Endothelial cell of umbilical vein (primary cell): ENCODE measurements around a stretch of chr11.

- PRO-cap = no peak
CAGE:
- cytosol, long polyA minus RNA = no peak
- cytosol, long polyA plus RNA = no peak
- long polyA plus RNA = no peak
- nucleus, long polyA minus RNA = no peak
- nucleus, long polyA plus RNA = no peak
Observed at GRCh38 chr11:95336844-95338069, 106.3 kb upstream of the SESN3 start.

- PRO-cap = no peak
CAGE:
- cytosol, long polyA minus RNA = no peak
- cytosol, long polyA plus RNA = no peak
- long polyA plus RNA = no peak
- nucleus, long polyA minus RNA = no peak
- nucleus, long polyA plus RNA = no peak
Observed at GRCh38 chr11:95512546-95512932, 277.0 kb downstream of the FAM76B start.

- PRO-cap = no peak
CAGE:
- cytosol, long polyA minus RNA = no peak
- cytosol, long polyA plus RNA = no peak
- long polyA plus RNA = no peak
- nucleus, long polyA minus RNA = no peak
- nucleus, long polyA plus RNA = no peak
Observed at GRCh38 chr11:95674646-95675058, 114.9 kb downstream of the FAM76B start.

- PRO-cap = no peak
CAGE:
- cytosol, long polyA minus RNA = no peak
- cytosol, long polyA plus RNA = no peak
- long polyA plus RNA = no peak
- nucleus, long polyA minus RNA = no peak
- nucleus, long polyA plus RNA = no peak
Observed at GRCh38 chr11:95682693-95683025, 106.9 kb downstream of the FAM76B start.

DNA sequence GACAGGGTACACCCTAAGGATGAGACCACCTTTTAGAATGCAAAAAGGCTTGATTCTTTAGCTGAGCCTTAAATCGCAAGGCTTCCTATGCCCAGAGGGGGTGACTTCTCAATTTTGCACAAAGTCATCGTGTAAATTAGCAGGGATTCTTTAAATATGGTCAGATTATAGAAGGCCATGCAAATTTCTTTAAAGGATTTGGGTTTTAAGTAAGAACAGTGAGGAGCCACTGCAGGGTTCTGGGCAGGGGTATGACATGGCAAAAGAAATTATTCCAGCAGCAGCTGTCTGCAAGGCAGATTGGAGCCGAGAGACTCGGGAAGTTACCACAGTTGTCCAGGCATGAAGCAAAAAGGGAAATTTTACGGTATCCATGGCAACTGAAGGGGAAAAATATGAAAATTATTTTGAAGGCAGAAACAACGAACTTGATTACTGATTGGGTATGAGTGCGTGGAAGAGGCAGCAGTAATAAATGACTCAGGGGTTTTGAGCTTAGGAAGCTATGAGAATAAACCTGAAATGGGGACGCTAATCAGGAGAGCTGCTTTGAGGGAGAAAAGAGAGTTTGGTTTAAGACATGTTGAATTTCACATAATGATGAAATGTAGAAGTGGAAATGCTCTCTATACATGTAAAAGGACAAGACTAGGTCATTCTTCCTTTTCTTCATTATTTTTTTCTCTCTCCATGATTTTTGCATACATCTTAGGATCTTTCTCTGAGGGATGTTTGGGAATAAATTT, 91.6 kb downstream of the FAM76B start:
- PRO-cap = no peak
CAGE:
- cytosol, long polyA minus RNA = no peak
- cytosol, long polyA plus RNA = no peak
- long polyA plus RNA = no peak
- nucleus, long polyA minus RNA = no peak
- nucleus, long polyA plus RNA = no peak

- PRO-cap = no peak
CAGE:
- cytosol, long polyA minus RNA = no peak
- cytosol, long polyA plus RNA = no peak
- long polyA plus RNA = no peak
- nucleus, long polyA minus RNA = no peak
- nucleus, long polyA plus RNA = no peak
Observed at GRCh38 chr11:95794139-95794691, 3.9 kb downstream of the CEP57 start.

DNA sequence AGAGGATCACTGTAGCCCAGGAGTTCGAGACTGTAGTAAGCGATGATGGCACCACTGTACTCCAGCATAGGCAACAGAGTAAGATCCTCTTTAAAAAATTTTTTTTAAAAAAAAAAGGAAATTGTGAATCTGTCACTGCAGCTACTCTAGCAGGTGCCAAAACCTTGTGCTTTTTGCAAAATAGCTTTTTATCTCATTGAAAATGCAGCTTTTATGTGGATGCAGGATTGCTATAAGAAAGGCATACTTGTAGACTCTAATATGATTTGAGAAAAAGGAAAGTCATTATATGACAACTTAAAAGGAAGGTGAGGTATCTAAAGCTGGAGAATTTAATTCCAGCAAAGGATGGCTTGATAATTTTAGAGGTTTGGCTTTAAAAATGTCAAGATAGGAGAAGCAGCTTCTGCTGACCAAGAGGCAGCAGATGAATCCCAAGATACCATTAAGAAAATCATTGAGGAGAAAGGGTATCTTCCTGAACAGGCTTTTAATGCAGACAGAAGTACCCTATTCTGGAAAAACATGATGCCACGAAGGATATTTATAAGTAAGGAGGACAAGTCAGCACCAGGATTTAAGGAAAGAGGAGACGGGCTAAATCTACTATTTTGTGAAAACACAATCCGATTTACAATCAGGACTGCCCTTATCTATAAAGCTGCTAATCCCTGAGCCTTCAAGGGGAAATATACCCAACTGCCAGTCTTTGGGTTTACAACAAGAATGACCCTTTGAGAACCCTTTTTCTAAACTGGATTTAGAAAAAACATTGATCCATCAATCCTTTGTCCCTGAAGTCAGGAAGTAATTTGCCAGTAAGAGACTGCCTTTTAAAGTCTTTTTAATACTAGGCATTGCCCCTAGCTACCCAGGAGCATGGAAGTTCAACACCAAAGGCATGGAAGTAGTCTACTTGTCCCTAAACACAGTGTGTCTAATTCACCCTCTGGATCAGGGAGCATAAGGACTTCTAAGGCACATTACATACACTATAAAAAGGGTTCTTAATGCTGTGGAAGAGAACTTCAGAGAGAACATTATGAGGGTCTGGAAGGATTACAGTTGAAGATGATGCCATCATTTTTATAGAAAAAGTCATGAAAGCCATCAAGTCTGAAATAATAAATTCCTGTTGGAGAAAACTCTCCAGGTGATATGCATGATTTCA, 34.2 kb downstream of the CEP57 start:
- PRO-cap = no peak
CAGE:
- cytosol, long polyA minus RNA = no peak
- cytosol, long polyA plus RNA = no peak
- long polyA plus RNA = no peak
- nucleus, long polyA minus RNA = no peak
- nucleus, long polyA plus RNA = no peak

DNA sequence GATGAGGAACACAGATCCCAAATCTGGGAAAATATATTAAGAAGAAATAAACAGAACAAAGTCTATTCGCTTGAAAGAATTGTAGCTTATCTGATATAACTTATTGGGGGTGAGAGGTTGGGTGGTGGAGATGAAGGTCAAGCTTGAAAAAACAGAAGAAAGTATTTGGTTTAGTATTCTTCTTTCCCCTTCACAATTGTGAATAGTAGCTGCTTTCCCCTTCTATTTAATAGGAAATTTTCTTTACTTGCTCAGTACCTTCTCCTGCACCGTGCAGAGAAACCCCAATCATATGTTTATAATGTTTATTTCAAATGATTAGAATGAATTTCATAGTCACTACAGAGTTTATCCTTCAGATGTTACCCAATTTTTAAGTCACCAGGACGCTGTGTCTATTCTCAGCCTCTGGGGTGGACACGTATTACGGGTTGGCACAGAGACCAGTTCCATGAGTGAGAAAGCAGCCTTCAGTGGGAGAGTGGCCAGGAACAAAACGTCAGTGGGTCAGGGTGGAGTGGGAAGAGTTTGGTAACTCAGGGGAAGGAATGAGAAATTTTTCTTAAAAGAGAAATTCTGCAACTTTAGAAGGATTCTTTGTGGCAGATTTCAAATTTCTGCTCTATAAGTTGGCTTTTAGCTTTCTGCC, 77.0 kb upstream of the MTMR2 start:
- PRO-cap = no peak
CAGE:
- cytosol, long polyA minus RNA = no peak
- cytosol, long polyA plus RNA = no peak
- long polyA plus RNA = no peak
- nucleus, long polyA minus RNA = no peak
- nucleus, long polyA plus RNA = no peak

DNA sequence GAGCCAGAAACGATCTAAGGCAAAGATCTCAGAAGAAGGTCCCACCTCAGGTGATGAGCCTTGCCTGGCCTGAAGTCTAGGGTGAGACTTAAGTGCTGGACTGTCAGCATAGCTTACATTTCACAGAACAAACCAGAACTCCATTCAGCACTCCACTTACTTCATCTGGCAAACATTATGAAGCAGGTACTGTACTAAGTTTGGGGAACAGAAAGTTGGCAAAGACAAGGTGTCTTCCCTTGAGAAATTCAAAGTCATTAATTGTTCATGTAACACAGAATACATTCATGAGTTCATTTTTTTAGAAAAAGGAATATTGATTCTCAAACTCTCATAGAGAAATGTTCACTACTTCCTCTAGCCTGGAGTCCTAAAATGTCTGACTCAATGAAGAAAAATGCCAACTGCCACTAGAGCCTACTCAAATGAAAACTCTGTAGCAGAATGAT, 129.0 kb upstream of the MTMR2 start:
- PRO-cap = no peak
CAGE:
- cytosol, long polyA minus RNA = no peak
- cytosol, long polyA plus RNA = no peak
- long polyA plus RNA = no peak
- nucleus, long polyA minus RNA = no peak
- nucleus, long polyA plus RNA = no peak

DNA sequence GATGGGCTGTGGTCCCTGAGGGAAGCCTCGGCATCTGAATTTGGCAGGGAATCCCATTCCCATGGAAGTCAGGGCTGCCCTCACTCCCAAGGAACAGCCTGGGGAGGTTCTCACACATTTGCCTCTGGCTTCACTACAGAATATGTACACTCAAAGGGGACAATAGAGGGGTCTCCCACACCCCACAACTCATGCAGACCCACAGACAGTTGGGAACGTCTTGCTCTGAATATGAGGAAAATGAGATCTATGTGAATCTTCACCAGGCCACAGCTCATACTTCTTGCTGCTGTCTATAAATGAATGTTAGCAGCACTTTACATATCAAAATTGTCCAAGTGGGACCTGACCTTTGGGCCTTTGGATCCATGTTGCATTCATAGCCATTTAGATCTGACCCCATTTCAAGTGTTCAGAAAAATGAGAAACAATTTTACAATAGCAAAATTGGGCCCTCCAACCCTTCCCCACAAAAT, 152.7 kb upstream of the MTMR2 start:
- PRO-cap = no peak
CAGE:
- cytosol, long polyA minus RNA = no peak
- cytosol, long polyA plus RNA = no peak
- long polyA plus RNA = no peak
- nucleus, long polyA minus RNA = no peak
- nucleus, long polyA plus RNA = no peak

DNA sequence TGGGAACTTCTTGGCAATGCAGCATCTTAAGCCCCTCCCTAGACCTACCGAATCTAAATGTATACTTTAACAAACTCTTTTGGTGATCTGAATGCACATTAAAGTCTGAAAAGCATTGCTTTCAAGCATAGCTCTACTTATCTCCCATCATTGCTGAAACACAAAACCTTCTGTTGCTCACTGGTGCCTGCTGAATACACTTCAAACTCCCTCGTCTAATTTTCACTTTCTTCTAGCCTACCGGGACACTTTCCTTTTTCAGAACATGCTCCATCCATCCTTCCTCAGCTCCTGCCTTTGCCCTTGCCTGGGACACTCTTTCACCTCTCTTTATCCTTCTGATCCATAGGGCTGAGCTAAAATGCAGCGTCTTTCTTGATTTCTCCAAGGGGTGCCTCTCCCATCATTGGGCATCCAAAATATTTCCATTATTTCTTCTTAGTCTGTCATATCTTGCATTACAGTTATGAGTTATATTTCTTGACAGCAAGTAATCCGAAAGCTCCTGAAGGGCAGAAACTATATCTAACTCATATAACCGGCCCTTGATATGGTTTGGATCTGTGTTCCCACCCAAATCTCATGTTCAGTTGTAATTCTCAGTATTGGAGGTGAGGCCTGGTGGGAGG, 192.0 kb downstream of the MAML2 start:
- PRO-cap = no peak
CAGE:
- cytosol, long polyA minus RNA = no peak
- cytosol, long polyA plus RNA = no peak
- long polyA plus RNA = no peak
- nucleus, long polyA minus RNA = no peak
- nucleus, long polyA plus RNA = no peak

GRCh38 chr11:96199412-96199877, 143.6 kb downstream of the MAML2 start:
- PRO-cap = no peak
CAGE:
- cytosol, long polyA minus RNA = no peak
- cytosol, long polyA plus RNA = no peak
- long polyA plus RNA = no peak
- nucleus, long polyA minus RNA = no peak
- nucleus, long polyA plus RNA = no peak

GRCh38 chr11:96248276-96249166, 94.5 kb downstream of the MAML2 start:
- PRO-cap = no peak
CAGE:
- cytosol, long polyA minus RNA = no peak
- cytosol, long polyA plus RNA = no peak
- long polyA plus RNA = no peak
- nucleus, long polyA minus RNA = no peak
- nucleus, long polyA plus RNA = start-site peak on the minus strand at chr11:96248475-96248648, 23 and 24 reads in 2 replicates; start-site peak on the minus strand at chr11:96248726-96248868, 22 and 27 reads in 2 replicates

- PRO-cap = no peak
CAGE:
- cytosol, long polyA minus RNA = no peak
- cytosol, long polyA plus RNA = no peak
- long polyA plus RNA = no peak
- nucleus, long polyA minus RNA = no peak
- nucleus, long polyA plus RNA = no peak
Observed at GRCh38 chr11:96271738-96272562, 71.0 kb downstream of the MAML2 start.

DNA sequence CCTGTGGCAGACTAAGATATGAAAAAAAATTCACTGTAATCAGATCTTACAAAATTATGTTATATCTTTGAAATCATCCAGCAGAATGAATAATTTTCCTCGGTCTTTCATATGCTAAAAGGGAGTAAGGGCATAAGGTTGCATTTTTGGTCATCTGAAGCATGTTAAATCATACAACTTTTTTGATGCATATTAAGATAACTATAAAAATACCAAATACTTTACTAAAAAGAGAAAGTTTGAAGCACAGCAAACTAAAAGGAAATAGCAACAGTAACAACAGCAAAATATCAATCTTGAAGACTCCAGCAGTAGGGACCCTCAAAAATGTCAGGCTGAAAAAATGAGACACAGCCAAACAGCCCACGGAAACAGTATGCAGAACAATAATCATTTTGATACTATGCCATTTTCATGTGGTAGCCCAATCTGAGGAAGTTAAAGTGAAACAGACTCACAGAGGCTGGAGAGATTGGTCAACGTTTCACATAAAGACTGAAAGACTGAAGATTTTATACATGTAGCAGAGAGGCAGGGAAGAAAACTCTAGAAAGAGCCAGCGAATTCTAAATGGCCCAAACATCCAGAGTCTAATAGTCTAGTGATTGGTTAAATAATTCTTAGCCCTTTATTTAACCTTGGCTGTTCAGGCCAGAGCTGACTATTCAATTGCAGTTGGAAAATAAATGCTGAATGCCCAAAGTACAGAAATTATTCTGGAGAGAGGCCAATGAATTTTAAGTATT, 49.5 kb downstream of the MAML2 start:
- PRO-cap = no peak
CAGE:
- cytosol, long polyA minus RNA = no peak
- cytosol, long polyA plus RNA = no peak
- long polyA plus RNA = no peak
- nucleus, long polyA minus RNA = no peak
- nucleus, long polyA plus RNA = no peak

GRCh38 chr11:96294058-96294935, 48.7 kb downstream of the MAML2 start:
- PRO-cap = no peak
CAGE:
- cytosol, long polyA minus RNA = no peak
- cytosol, long polyA plus RNA = no peak
- long polyA plus RNA = no peak
- nucleus, long polyA minus RNA = no peak
- nucleus, long polyA plus RNA = no peak

- PRO-cap = no peak
CAGE:
- cytosol, long polyA minus RNA = no peak
- cytosol, long polyA plus RNA = no peak
- long polyA plus RNA = no peak
- nucleus, long polyA minus RNA = no peak
- nucleus, long polyA plus RNA = no peak
Observed at GRCh38 chr11:96324896-96325418, 18.0 kb downstream of the MAML2 start.

DNA sequence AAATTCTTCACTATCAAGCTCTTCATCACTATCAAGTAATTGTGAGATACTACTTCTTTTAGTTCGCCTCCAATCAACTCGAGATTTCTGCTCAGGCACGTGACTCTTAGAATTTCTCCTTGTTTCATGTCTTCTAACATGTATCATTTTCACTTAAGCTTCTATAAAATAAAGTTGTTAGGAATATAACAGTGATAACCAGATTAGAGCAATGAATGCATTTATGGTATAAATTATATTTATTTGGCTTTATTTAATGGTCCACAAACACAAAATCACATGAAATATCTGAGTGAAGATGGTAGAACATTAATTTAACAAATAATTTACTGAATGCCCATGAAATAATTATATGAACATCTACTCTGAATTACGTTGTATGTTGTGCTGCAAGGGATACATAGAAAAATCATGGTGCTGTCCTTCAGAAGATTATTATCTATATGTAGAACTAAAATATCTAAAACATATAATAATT, 5.1 kb downstream of the CCDC82 start:
- PRO-cap = no peak
CAGE:
- cytosol, long polyA minus RNA = no peak
- cytosol, long polyA plus RNA = no peak
- long polyA plus RNA = no peak
- nucleus, long polyA minus RNA = no peak
- nucleus, long polyA plus RNA = no peak

- PRO-cap = bidirectional peak, plus-strand start at chr11:96390277, minus-strand start at chr11:96390248; unidirectional peak, minus-strand start at chr11:96390651
CAGE:
- cytosol, long polyA minus RNA = no peak
- cytosol, long polyA plus RNA = no peak
- long polyA plus RNA = no peak
- nucleus, long polyA minus RNA = no peak
- nucleus, long polyA plus RNA = no peak
Observed at GRCh38 chr11:96390137-96391199, 655 bp downstream of the JRKL start.

DNA sequence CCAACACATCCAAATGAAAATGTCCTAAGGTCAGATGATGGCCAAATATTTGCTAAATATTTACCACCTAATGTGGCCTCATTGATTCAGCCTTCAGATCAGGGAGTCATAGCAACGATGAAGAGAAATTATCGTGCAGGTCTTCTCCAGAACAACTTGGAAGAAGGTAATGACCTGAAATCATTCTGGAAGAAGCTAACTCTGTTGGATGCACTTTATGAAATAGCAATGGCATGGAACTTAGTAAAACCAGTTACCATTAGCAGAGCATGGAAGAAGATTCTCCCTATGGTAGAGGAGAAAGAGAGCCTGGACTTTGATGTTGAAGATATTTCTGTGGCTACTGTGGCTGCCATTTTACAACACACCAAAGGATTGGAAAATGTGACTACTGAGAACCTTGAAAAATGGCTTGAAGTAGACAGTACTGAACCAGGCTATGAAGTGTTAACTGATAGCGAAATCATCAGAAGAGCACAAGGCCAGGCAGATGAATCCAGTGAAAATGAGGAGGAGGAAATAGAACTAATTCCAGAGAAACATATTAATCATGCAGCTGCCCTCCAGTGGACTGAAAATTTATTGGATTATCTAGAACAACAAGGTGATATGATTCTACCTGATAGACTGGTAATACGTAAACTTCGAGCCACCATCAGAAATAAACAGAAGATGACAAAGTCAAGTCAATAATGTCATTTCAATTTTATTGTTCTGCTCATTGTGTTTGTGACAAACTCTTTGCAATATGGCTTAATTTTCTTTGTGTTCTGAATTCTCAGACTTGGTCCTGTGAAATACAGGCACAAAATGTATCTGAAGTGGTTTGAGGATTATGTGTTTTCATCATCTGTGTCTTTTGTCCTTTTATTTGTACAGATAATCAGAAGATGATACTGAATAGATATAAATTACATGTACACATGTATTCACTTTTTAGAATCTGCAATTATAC, 2.0 kb downstream of the JRKL start:
- PRO-cap = no peak
CAGE:
- cytosol, long polyA minus RNA = no peak
- cytosol, long polyA plus RNA = no peak
- long polyA plus RNA = no peak
- nucleus, long polyA minus RNA = no peak
- nucleus, long polyA plus RNA = no peak